ENCODE measurements around the gene NDST1.

GRCh38 chr5:150442416-150443241 lies 6.9 kb downstream of the RPS14 start:
- PRO-cap = no peak
- RAMPAGE, long total RNA = no peak

DNA sequence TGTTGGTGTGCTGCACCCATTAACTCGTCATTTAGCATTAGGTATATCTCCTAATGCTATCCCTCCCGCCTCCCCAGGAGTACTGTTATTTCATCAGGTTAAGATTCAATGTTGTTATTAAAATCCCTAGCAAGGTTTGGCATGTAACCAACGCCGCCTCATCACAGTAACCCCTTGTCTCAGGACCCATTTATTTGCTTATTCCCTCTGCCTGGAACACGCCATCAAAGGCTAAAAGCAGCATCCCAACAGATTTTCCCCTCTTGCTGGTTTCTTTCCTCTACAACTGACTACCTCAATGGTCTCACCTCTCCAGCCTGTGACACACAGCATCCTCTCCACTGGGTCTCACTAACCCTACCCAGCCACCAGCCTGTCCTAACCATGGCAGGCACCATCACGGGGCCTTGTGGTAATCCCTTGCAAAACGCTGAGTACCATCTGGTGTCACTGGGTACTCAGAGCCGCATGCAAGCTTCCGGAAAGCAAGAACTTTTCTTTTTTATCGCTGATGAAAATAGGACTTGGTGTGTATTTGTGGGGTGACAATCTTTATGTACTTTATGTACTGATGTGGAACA lies 6.2 kb downstream of the RPS14 start:
- PRO-cap = no peak
- RAMPAGE, long total RNA = no peak

DNA sequence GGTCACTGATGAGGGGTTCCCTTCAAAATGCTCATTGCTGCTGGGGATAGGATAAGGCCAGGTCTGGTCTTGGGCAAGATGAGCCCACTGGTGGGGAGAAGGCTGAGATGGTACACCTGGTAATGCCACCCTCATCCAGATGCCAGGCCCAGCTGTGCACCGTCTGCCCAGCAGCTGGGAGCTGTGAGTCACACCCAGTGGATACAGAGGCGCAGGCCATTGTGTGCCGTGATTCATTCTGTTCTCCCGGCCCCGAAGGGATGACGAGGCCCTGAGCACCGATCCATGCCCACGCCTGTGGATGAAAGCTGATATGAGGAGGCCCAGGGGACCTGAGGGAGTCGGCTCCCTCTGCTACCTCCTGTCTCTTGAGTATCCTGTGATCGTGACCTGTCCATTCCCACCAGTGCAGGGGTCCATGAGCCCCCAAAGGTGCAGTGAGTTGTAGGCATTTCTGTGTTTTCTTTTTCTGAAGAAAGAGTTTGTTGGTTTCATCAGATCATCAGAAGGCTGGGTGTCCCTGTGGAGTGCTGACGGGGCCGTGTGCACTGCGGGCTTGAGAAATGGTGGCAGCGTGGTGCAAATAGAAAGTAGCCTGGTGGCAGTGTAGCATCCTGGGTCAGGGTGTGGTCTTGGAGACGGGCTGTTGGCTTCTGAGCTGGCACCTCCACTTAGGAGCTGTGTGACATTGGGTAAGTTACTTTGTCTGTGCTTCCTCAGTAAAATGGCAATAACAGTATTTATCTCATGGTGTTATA lies 10.2 kb upstream of the NDST1 start:
- PRO-cap = no peak
- RAMPAGE, long total RNA = no peak

GRCh38 chr5:150507749-150508679 lies at the start of gene NDST1:
NDST1 (plus strand) TSS chr5:150508131.
- PRO-cap = no peak
- RAMPAGE, long total RNA = no peak

DNA sequence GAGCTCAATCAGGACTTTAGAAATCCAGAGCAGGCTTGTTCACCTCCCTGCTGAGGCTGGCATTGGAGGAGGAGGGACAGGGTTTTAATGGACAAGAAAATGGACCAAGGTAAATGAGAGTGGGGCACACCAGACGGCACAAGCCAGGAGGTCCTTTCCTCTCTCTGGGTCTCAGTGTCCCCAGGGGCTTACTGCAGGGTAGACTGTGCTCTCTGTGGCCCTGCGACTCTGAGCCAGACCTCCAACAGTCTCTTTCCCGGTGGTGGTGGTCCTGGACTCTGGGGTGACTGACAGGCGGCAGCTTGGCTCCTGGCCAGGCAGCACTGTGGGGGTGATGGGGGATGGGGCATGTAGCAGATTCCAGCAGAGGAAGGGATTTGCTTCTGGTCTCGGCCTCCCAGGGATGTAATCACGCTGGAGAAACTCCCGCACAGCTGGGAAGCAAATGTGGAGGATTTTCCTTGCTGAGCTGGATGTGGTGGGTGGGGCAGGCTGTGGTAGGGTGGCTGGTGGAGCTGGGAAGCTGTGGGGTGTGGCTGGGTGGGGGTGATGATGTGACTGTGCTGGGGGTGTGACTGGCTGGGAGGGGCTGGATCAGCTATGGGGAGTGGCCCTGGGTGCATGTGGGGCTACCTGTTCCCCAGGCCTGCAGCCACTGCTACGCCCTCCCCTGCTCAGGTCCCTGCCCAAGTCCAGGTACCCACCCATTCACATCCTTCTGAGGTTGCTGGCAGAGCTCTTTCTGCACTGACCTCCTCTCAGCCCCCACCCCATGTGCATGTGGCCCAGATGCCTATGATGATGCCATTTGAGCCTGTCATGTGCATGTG lies 3.7 kb downstream of the NDST1 start:
- PRO-cap = no peak
- RAMPAGE, long total RNA = no peak

- PRO-cap = no peak
- RAMPAGE, long total RNA = no peak
Observed at GRCh38 chr5:150610231-150610713, 30.2 kb upstream of the SYNPO start.

- PRO-cap = bidirectional peak, plus-strand start at chr5:150618984, minus-strand start at chr5:150618805
- RAMPAGE, long total RNA = no peak
Observed at GRCh38 chr5:150618419-150619322, 21.8 kb upstream of the SYNPO start.

DNA sequence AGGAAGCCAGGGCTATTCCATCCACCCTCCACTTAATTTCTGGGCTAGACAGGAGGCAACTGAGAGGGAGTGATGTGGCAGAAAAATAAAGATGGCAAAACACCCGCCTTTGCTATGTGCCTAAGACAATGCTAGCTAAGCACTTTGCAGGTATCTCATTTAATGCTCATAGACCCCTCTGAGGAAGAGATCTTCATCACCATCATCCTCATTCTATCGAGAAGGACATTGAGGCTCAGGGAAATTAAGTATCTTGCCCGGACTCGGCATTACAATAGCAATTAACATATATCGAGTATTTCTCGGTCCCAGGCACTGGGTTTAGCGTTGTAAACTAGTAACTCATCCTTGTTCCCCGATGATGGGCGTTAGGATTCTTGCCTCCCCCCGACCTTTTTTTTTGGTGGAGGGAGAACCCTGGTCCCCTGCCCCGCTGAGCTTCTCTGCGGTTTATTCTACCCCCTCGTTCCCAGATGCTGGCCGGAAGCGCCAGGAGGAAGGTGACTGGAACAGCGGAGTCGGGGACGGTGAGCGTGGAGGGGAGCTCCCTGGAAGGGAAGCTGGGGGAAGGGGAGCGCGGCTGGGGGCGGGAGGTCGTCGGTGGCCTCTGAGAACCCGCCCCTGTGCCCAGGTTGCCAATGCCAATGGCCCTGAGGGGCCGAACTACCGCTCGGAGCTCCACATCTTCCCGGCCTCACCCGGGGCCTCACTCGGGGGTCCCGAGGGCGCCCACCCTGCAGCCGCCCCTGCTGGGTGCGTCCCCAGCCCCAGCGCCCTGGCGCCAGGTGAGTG lies 10.3 kb downstream of the MYOZ3 start:
- PRO-cap = no peak
- RAMPAGE, long total RNA = no peak

DNA sequence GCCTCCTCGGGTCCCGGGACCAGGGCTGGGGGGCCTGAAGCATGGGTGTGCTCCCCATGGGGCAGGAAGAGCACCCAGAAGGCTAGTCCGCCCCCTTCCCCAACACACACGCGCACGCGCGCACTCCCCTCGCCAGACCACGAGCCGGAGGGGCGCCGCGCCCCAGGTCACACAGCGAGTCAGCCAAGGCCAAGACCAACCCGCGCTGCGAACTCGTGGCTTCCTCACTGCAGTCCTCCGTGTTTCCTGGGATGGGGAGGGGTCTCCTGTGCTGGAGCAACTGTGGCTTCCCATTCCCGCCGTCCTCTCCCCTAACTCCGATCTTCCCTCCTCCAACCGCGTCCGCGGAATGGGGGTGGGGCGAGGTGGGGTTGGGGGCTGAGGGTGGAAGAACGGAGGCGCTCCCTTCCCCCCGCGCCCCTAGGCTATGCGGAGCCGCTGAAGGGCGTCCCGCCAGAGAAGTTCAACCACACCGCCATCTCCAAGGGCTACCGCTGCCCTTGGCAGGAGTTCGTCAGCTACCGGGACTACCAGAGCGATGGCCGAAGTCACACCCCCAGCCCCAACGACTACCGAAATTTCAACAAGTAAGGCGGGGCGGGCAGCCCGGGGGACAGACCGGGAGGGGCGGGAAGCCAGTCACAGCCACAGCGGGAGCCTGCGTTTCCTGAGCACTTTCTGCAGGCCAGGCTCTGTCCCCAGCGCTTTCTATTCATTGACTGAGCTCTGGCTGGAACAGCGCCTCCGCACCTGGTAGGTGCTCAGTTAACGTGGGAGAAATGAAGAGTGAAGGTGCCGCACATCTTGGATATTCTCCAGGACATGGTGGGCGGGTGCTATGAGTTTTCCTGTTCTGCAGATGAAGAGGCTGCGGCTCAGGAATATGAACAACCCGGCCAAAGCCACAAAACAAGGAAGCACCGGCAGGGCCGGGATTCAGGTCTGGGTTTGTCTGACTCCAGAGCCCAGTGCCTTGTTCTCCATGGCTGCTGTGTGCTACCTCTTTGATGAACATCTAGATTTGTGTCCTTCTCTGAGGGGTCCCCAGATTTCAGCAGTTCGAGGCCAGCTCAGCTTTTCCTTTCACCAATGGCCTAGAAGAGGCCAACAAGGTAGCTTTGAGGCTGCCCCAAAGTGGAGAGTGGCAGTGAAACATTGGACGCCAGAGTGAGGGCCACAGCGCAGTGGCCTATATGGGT lies 11.3 kb downstream of the MYOZ3 start:
- PRO-cap = bidirectional peak, plus-strand start at position 174 of the sequence, minus-strand start at position 141 of the sequence; bidirectional peak, plus-strand start at position 718 of the sequence, minus-strand start at position 680 of the sequence
- RAMPAGE, long total RNA = no peak

- PRO-cap = unidirectional peak, plus-strand start at chr5:150790489
- RAMPAGE, long total RNA = no peak
Observed at GRCh38 chr5:150790091-150790866, 11.7 kb downstream of the SMIM3 start.

DNA sequence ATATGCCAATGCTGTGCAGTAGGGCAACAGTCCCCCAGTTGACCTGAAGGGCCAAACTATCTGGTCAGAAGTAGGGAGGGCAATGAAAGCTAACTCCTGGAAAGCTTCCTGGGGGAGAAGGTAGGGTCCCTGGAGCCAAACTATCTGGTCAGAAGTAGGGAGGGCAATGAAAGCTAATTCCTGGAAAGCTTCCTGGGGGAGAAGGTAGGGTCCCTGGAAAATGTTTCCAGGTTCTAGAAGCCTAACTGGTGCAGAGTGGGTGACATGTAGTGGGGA lies 48.4 kb upstream of the ZNF300 start:
- PRO-cap = unidirectional peak, plus-strand start at position 67 of the sequence
- RAMPAGE, long total RNA = no peak

DNA sequence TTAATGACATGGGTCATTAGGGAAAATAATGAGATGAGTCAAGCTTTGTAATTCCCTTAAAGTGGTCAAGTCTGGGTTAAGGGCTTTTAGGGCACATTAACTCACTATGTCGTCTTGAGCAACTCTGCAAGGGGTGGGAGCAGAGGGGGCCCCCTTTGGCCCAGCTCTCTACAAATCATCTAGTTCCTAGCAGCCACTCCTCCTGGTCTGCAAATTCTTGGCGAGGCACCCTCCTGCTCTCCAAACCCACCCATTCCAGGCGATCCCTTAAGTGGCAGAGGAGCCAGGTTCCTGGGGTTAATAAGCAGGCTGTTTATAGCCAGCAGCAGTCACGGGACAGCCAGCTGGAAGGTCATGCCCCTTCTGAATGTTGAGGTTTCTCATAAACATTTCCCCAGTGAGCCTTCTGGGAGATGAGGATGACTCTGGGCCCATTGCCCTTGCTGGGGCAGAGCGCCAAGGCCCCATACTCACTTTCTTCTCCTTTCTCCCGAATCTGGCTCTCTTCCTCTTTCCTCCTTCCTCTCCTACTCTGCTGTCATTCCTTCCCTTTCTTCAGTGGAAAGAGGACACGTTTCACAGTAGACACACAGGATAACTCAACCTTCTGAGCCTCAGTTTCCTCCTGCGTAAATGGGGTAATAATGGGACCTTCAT lies 14.3 kb upstream of the GPX3 start:
- PRO-cap = unidirectional peak, plus-strand start at position 397 of the sequence; unidirectional peak, plus-strand start at position 558 of the sequence
- RAMPAGE, long total RNA = no peak

DNA sequence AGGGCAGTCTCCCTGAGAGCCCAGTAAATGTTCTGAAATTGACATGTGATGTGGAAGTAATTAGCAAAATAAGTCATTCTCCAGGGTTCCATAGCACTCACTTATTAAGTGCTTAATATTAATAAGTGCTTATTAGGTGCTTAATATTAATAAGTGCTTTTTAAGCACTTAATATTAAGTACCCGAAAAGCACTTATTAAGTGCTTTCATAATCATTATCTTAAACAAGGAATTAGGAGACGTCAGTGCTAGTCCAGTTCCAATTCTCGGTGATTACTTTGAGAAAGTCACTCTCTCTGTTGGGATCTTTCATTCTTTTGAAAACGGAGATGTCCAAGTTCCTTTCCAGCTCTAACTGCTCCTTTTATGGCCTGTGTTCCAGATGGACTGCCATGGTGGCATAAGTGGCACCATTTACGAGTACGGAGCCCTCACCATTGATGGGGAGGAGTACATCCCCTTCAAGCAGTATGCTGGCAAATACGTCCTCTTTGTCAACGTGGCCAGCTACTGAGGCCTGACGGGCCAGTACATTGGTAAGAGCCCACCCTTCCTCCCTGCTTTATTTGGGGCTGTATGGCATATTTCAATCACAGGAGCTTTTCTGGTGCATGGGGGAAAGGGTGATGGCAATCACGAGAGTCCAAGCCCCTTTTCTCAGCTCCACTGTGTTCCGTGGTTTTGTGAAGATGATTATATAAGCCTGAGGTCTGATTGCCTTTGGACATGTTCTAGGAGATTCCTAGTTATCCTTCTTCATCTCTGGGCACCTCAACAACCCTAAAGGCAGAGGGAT lies 4.8 kb downstream of the GPX3 start:
- PRO-cap = no peak
- RAMPAGE, long total RNA = no peak

DNA sequence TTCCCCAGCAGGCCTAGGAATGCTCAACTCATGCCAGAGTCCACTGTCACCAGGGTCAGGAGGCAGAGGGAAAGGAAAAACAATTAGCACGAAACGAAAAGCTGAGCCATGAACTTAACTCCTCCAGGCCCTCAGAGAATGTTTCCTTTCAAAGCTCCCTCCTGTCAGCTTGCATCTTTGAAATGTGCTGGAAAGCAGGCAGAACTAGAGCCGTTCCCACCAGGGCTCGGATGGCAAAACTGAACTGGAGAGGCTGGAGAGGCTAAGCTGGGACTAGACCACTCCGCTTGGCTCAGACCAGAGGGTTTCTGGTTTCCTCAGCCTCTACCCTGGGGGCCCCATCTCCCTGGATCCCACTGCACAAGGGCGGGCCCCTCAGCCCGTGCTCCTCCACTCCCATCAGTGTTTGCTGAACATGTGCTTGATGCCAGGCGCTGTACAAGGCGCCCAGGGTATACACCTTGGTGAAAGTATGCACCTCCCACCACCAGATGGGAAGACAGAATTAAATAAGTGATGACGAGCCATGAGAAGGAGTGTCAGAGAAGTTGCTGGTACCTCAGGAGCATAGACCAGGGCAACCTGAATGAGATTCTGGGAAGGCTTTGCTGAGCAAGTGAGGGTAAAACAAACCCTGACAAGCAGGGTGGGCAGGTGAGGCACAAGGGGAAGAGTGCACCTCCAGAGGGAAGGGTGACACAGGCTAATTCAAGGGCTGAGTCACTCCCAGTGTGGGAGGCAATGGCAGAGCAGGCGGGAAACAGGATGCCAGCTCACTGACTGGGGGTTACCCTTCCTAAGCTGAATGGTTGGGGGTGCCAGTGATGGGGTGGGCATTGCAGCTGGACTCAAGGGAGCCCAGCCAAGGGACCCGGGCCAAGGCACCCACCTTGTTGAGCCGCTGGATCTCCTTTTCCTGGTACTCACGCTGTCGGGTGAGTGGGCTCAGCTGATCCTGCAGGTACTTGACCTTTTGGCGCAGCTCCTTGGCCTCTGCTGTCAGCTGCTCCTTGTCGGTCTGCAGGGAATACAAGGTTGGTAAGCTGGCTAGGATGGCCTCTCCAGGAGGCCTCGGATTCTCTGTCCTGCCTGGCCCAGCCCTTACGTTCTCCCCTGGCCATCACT lies 18.2 kb downstream of the GPX3 start:
- PRO-cap = no peak
- RAMPAGE, long total RNA = no peak

DNA sequence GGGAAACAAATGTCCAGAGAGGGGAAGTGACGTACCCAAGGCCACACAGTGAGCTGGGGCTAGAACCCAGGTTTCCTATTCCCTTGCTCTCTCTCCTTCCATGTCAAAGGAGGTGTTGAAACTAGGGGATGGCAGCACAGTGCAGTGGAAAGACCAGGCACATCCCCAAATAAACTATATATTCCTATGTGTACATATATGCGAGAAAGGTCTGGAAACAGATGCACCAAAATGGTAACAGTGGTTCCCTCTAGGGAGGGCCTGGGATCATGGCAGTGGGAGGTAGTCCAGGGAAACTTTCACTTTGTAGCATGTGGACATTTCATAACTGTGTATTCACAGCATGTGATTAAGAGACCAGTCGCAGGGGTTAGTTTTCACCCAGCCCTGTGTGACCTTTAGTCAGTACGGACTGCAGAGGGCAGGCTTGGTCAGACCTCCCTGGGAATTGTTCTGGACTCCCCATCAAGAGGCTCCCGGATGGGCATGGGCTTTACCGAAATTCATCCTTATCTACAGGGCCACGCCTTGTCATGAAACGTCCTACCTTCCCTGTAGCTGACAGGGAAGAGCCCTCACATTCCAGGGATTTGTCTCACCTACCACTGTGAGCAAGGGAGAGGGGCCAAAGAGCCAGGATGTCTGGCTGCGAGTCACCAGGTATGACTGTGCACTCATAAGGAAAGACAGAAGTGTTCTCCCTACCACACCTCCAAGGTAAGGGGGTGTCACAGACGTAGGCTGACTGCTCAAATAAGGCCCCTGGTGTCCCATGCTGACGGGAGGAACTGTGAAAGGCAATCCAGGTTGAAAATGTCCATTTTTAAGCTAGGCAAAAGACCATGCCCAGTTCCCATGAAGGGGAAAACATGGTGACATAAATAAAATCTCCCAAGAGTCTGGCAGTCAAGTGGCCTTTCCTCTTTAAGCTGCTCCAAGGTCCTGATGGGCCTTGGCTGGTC lies 19.9 kb downstream of the GPX3 start:
- PRO-cap = no peak
- RAMPAGE, long total RNA = no peak

DNA sequence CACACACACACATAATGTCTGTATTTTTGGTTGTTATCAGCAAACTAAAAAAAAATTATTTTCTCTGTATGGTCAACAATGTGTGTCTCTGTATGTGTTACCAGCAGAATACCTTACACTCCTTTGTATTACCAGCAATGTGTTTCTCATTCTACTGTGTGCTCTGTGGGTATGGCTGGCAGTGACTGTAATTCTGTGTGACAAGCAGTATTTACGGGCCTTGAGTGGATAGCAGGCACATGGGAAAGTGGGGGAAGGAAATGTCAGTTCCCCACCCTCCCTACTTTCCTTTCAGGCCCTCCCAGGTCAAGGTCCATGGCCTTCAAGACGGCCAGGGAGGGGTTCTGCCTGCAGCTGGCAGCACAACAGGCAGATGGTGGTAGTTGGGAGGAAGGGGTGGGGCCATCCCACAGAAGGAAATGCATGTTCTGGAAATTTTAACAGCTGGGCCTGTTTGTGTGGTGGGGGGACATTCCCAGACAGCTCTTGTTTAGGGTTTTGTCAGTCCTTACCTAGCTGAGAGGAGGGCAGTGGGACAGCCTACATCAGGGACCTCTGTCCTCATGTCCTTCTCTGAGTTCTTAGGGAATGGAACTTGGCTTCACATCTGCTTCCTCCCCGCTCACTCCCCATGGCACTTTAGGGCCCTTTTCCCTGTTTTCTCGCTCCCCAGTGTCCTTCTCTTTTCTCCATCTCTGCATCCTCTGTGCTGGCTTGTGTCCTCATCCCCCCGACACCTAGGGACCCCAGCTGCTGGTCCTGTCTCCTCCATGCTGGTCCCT lies 14.6 kb upstream of the TNIP1 start:
- PRO-cap = bidirectional peak, plus-strand start at position 453 of the sequence, minus-strand start at position 187 of the sequence
- RAMPAGE, long total RNA = no peak

DNA sequence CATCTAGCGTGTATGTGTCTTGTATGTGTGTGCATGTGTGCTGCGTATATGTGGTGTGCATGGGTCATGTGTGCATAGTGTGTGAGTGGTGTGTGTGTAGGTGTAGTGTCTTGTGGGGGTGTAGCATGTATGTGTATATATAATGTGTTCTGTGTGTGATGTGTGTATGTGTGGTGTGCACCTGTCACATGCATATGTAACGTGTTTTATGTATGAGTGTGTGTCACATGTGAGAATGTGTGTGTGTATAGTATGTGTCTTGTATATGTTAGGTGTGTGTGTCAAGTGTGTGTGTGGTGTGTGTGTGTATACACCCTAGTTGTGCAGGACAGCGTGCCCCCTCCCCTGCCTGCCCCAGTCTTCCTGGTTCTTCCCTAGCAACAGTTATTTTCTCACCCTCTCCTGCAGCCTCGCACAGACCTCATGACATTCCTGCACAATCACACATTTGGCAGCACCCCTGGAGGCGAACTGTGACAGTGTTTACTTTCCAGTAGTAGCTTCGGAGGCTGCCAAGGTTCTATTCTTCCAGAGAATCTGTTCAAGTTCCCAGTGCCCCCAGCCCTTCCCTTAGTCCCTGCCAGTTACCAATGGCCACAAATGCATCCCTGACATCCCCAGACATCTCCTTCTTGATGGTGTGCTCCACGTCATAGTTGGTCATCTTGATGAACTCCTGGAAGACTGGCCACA lies 27.2 kb upstream of the TNIP1 start:
- PRO-cap = no peak
- RAMPAGE, long total RNA = no peak

DNA sequence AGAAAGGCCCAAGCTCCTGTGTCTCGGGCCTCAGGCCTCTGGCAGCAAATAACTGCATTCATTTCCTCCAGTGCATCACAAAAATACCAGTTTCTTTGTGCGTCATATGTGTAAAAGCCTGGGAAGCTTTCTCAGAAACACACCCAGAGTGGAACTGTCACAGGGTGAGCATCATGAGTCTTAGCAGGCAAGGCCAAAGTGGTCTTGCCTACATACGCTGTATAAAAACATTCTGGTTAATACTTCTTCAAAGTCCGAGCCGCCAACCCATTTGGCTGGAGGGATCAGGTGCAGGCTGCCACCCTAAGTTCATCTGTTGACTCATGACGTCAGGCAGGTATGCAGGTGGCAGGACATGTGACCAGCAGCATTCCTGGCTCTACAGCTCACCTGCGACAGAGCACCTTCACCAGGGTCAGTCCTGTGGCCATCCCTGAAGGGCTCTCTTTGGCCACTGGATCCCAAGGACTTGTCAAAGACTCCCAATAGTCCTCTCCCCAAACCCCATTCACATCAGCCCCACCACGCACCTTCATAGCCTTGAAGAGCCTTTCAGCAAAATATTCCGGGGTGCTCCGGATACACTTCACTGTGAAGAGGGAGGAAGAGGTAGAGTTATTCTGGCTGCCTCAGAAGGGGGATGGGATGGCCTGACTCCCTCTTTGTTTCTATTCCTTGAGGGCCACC lies 26.7 kb downstream of the ANXA6 start:
- PRO-cap = no peak
- RAMPAGE, long total RNA = no peak

- PRO-cap = no peak
- RAMPAGE, long total RNA = no peak
Observed at GRCh38 chr5:151134115-151135022, 23.2 kb downstream of the ANXA6 start.

- PRO-cap = bidirectional peak, plus-strand start at chr5:151158100, minus-strand start at chr5:151157967
- RAMPAGE, long total RNA = no peak
Observed at GRCh38 chr5:151158051-151158772, 633 bp upstream of the ANXA6 start.

All from urinary bladder (tissue), 3 donors.